Suprapubic skin (tissue), 4 donors: ENCODE results near the genes PBXIP1, PYGO2 and EFNA4.

GRCh38 chr1:154460343-154461016 lies 41.5 kb upstream of the TDRD10 start:
- PRO-cap: no peak
- RAMPAGE, long total RNA, 4 experiments: no peak in any of the 4 experiments

DNA sequence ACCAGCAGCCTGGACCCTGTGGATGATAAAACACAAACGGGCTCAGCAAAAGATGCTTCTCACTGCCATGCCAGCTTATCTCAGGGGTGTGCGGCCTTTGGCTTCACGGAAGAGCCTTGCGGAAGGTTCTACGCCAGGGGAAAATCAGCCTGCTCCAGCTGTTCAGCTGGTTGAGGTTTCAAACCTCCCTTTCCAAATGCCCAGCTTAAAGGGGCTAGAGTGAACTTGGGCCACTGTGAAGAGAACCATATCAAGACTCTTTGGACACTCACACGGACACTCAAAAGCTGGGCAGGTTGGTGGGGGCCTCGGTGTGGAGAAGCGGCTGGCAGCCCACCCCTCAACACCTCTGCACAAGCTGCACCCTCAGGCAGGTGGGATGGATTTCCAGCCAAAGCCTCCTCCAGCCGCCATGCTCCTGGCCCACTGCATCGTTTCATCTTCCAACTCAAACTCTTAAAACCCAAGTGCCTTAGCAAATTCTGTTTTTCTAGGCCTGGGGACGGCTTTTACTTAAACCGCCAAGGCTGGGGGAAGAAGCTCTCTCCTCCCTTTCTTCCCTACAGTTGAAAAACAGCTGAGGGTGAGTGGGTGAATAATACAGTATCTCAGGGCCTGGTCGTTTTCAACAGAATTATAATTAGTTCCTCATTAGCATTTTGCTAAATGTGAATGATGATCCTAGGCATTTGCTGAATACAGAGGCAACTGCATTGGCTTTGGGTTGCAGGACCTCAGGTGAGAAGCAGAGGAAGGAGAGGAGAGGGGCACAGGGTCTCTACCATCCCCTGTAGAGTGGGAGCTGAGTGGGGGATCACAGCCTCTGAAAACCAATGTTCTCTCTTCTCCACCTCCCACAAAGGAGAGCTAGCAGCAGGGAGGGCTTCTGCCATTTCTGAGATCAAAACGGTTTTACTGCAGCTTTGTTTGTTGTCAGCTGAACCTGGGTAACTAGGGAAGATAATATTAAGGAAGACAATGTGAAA lies 36.3 kb upstream of the TDRD10 start:
- PRO-cap: no peak
- RAMPAGE, long total RNA, 4 experiments: no peak in any of the 4 experiments

GRCh38 chr1:154496831-154497325 lies 5.1 kb upstream of the TDRD10 start:
- PRO-cap: no peak
- RAMPAGE, long total RNA, 4 experiments: no peak in any of the 4 experiments

DNA sequence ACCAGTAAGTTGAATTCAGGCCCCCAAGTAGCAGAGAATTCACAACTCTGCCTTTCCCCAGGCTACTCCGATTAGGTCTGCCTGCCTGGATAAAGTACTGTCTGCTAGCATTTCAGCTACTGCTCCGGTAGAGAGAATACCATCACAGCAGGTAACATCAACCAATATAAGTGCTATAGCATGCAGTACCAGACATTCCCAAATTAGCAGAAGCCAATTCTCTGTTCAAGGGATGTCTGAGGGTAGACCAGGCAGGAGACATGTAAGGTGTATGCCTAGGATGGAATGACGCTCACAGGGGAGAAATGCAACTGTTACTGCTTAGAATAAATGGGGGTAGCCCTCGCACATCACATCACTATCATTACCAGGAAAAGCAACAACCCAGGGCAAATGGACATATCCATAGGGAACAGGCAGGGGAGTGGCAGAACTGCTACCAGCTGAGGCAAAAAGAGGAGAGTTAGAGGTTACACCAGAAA lies 1.2 kb downstream of the UBE2Q1 start:
- PRO-cap: no peak
- RAMPAGE, long total RNA, 4 experiments: no peak in any of the 4 experiments

GRCh38 chr1:154587882-154588431 lies 20.0 kb downstream of the ADAR start:
- PRO-cap: no peak
- RAMPAGE, long total RNA, 4 experiments: no peak in any of the 4 experiments

- PRO-cap: no peak
- RAMPAGE, long total RNA, 4 experiments: no peak in any of the 4 experiments
These were observed 32.7 kb downstream of the KCNN3 start for GRCh38 chr1:154837214-154837984.

- PRO-cap: no peak
- RAMPAGE, long total RNA, 4 experiments: no peak in any of the 4 experiments
These were observed 23.2 kb downstream of the KCNN3 start for GRCh38 chr1:154846630-154847562.

- PRO-cap: bidirectional peak, plus-strand start at chr1:154956229, minus-strand start at chr1:154956094
- RAMPAGE, long total RNA, 4 experiments: start-site peak on the minus strand in 4 of 4 experiments, at chr1:154956094-154956113 at its widest, 27 to 55 reads per replicate
These were observed at the start of gene PBXIP1 for GRCh38 chr1:154955701-154956643. TSS of gene PBXIP1 (minus strand) at chr1:154956099.

GRCh38 chr1:154961615-154962920 lies at the start of gene PYGO2:
TSS of gene PYGO2 (minus strand) at chr1:154961782.
- PRO-cap: bidirectional peak, plus-strand start at chr1:154961820, minus-strand start at chr1:154961731
- RAMPAGE, long total RNA, 4 experiments: start-site peak on the minus strand in 4 of 4 experiments, at chr1:154961724-154961766 at its widest, 97 to 187 reads per replicate

DNA sequence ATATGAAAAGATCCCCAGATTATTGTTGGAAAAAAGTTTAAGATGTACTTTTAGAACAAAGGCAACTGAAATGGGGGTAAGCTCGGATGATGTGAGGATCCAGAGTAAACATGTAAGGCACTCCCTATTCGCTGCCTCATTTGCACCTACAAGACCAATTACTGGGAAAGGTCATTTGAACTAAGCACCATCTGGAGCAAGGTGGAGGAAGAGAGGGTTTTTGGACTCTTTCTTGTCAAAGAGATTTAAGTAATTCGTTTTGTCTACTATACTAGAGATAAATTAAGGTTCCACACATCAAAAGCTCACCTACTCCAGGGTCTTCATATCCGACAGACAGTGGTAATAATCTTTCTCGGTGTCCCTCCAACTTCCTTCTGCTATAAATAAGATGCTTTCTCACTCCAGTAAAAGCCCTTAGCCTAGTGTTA lies 610 bp upstream of the FLAD1 start:
- PRO-cap: no peak
- RAMPAGE, long total RNA, 4 experiments: no peak in any of the 4 experiments

DNA sequence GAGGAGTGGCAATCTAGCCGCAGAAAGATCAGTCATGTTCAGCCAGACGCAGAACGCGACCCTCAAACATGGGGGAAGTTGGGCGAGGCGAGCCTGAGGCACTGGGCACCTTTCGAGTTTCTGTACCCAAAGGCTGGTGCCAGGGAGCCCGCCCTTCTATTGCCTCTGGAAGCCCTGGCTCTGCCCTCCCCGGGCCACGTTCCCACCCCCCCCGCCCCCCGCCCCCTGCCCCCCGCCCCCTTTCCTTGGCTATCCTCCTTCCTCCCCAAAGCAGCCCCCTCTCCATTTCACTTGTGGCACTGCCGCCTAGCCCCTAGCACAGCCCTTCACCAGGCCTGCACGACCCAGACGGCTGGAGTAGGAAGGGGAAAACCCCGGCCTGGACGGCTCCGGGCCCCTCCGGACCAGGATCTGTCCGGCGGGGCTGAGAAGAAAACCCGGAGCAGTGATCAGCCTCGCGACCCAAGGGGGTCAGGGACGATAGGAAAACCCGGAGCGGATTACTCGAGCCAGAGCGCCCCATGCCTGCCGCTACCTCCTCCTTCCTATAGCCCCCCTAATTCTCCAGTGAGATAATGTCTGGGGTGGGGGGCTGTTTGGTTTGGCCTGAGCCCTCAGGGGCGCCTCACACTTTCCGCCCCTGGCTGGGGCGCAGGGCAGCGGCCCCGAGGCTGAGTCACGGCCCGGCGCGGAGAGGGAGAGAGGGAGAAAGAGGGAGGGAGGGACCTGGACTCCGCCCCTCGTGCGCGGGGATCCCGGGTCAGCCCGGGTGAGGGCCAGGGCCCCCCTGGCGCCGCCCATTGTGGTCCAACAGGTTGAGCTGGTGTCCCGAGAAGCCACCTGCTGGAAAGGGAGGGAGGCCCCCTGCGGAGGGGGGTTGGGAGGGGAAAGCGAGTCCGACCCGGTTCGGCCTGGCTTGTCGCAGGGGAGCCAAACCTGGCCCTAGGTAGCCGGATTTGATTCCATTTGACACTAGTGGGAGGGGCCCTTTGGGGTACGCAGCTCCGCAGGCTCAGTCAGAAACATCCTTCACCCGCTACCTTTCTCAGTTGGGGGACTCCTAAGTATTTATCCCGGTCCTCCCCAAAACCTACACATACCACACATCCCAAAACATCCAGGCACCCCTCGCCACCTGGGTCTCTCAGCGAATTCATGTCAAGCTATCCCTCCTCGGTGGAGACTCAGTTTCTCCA lies 1.8 kb upstream of the ZBTB7B start:
- PRO-cap: unidirectional peak, minus-strand start at position 413 of the sequence; bidirectional peak, plus-strand start at position 813 of the sequence, minus-strand start at position 673 of the sequence
- RAMPAGE, long total RNA, 4 experiments: no peak in any of the 4 experiments

GRCh38 chr1:155063418-155064777 lies at the start of gene EFNA4:
TSS of gene EFNA4 (plus strand) at chr1:155063740.
- PRO-cap: bidirectional peak, plus-strand start at chr1:155063773, minus-strand start at chr1:155063574
- RAMPAGE, long total RNA, 4 experiments: start-site peak on the plus strand in 3 of 4 experiments, at chr1:155063739-155063780 at its widest, 19 to 164 reads per replicate; start-site peak on the minus strand in 2 of 4 experiments, at chr1:155063934-155063986 at its widest, 13 to 19 reads per replicate

DNA sequence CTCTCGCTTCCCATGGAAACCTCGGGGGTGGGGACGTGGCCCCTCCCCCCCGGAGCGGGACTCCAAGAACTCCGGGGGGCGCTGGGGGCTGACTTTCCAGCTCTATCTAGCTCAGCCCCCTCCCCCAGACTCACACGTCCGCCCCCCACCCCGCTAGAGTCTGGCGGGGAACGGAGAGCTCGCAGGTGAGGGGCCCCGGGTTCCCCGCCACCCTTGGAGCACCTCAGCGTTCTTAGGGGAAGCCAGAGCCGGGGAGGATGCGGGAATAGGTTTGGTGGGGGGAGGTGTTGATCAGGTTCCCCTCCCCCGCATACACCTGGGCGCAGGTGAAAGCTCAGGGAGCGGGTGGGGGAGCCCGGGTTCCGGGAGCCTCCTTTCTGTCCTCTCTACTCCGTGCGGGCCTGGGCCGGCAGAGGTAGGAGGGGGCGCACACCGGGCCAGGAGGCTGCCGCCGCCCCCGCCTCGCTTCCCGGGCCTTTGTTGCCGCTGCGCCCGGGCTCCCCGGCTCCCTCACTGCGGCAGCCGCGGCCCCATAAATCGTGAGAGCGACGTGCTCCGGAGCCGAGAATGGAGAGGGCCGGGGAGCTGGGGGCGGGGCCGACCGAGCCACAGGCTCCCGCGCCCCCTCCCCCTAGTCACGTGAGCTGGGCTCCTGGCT lies 1.9 kb downstream of the EFNA3 start:
- PRO-cap: unidirectional peak, minus-strand start at position 569 of the sequence
- RAMPAGE, long total RNA, 4 experiments: no peak in any of the 4 experiments

- PRO-cap: no peak
- RAMPAGE, long total RNA, 4 experiments: no peak in any of the 4 experiments
These were observed 7.0 kb downstream of the EFNA3 start for GRCh38 chr1:155085605-155086090.

- PRO-cap: no peak
- RAMPAGE, long total RNA, 4 experiments: no peak in any of the 4 experiments
These were observed 7.6 kb downstream of the EFNA3 start for GRCh38 chr1:155086122-155086823.

DNA sequence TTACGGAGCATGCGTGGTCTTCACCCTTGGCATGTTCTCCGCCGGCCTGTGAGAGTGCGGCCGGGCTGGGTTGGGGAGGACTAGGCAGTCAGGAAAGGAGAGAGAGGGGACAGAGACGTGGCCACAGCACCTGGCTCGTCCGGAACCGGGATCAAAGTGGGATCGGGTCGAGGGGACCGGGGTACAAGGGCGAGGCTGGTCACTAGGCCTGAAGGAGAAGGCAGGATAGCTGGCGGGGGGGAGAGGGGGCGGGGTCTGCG lies 222 bp downstream of the SLC50A1 start:
- PRO-cap: no peak
- RAMPAGE, long total RNA, 4 experiments: no peak in any of the 4 experiments

DNA sequence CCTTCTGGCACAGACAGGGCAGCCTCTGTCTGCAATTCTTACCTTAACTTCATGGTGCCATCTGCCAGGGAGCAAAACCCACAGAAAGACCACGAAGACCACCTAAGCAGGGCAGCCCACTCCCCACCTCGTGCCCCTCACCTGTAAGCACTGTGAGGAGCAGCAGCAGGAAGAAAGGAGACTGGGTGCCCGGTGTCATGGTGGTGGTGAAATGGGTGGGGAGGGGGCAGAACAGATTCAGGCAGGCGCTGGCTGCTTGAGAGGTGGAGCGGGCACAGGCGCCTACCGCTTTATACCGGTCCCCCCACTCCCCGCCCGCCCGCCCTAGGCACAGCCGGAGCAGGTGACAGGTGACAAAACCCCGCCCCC lies 15.1 kb downstream of the THBS3 start:
- PRO-cap: unidirectional peak, minus-strand start at position 265 of the sequence; bidirectional peak, plus-strand start outside the sequence, minus-strand start at position 265 of the sequence
- RAMPAGE, long total RNA, 4 experiments: no peak in any of the 4 experiments

DNA sequence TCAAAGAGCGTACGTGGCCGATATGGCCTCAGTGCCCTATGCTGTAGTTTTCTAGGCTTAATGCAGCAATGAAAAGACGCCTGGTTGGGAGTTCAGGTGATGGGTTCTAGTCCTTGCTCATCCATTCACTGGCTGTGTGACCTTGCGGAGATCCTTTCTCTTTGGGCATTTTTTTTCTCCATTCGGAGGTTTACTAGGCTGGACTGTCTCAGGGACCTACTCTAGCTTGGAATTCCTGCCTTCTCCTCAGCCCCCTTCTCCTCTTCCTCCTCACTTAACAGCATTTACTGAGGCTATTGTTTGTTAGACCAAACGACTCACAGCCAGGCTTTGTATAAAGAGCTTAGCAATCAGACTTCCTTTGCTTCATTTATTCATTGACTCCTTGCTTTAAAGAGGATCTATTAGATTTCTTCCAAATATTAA lies 973 bp downstream of the MTX1 start:
- PRO-cap: no peak
- RAMPAGE, long total RNA, 4 experiments: no peak in any of the 4 experiments

GRCh38 chr1:155269386-155269937 lies 3.8 kb downstream of the CLK2 start:
- PRO-cap: no peak
- RAMPAGE, long total RNA, 4 experiments: no peak in any of the 4 experiments

DNA sequence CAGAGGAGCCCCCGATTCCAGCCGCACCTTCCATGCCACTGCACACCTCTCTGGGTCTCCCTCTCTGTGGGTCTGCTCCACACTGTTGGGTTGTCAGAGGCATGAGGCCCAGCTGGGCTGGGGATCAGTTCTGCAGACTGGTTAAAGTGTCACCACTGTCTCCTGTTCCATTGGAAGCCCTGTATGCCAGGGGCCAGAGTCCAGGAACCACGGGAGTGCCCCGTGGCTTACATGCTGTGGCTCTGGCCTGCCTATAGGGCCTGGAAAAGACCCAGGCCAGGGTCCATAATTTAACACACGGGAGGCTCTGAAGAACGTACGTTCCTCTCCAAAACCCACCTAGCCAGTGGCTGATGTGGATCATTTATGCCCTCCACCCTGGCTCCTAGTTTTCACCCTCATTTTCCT lies 380 bp downstream of the PKLR start:
- PRO-cap: no peak
- RAMPAGE, long total RNA, 4 experiments: no peak in any of the 4 experiments